Endothelial cell (in vitro differentiated cells): Measurements from ENCODE around the gene DNAAF5.

GRCh38 chr7:89331-89711 is 103.0 kb upstream of the FAM20C start:
- PRO-cap = no peak

- PRO-cap = no peak
Measured at GRCh38 chr7:187047-187713, 5.2 kb upstream of the FAM20C start.

DNA sequence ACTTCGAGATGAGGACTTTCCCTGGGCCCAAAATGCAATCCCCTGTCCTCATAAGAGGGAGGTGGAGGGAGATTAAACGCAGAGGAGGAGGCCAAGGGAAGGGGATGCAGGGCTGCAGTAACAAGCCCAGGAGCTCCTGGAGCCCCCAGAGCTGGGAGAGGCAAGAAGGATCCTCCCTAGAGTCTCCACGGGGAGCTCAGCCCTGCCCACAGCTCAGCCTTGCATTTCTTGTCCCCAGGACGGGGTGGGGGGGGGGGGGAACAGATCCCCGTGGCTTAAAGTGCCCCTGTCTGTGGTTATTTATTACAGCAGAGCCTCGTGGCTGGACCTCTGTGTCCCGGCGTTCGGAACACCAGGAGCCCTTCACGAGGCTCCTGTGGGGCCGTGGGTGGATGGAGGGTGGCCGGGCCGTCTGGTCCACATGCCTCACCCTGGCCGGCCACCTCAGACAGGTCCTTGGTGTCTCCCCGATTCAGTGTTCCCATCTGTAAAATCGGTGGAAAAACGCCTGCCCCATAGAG is 37.8 kb downstream of the FAM20C start:
- PRO-cap = no peak

DNA sequence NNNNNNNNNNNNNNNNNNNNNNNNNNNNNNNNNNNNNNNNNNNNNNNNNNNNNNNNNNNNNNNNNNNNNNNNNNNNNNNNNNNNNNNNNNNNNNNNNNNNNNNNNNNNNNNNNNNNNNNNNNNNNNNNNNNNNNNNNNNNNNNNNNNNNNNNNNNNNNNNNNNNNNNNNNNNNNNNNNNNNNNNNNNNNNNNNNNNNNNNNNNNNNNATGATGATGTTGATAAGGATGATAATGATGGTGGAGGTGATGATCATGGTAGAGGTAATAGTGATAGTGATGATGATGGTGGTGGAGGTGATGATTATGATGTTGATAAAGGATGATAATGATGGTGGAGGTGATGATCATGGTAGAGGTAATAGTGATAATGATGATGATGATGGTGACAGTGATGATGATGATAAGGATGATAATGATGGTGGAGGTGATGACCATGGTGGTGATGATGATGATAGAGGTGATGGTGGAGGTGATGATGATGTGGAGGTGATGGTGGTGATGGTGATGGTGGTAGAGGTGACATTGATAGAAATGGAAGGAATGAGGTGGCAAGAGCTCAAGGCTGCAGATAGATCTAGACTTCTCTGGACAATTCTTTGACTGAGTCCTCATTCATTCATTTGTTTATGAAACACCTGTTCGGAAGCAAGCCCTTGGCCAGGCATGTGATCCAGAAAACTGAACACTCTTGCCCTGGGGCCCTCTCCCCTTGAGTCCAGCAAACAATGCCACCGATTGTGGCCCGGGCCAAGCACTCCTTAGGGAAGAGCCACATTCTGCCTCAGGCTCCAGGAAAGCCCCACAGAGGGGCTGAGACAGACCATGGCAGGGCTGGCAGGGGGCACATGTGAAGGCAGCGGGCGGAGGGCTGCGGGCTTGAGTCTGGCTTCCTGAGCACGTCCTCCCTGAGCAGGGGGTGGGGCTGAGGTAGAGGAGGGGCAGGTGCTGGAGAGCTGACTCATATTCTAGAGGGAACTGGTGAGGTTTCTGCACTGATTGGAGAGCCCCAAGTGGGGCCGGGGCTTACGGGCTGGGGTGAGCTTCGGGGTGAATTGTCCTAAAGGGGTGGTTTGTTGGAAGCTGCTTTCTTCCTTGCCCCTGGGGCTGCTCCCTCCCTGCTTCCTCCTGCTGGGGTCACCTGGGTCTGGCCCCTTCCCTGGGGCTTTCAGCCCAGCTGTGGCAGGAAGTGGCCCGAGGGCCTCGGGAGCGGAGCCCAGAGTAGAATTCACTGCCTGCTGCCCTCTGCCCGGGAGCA is 48.1 kb downstream of the FAM20C start:
- PRO-cap = no peak

- PRO-cap = no peak
Measured at GRCh38 chr7:256238-257294, 33.4 kb upstream of the FOXL3 start.

DNA sequence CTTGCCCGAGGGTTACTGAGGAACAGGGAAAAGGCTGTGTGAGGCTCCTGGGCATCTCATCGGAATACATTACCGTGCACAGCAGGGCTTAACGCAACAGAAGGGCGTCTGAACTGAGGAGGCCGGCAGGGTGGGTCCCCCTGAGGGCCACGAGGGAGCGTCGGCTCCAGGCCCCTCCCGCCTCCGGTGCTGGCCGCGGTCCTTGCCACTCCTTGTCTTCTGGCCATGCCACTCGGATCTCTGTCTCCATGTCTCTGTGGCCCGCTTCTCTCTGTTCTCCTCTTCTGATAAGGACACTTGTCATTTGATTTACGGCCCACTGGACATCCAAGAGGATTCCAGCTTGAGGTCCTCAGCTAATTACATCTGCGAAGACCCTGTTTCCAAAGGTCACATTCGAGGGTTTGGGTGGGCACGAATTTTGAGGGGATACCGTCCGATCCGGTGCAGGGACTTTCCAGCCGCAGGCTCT is 50.7 kb downstream of the FOXL3 start:
- PRO-cap = no peak

DNA sequence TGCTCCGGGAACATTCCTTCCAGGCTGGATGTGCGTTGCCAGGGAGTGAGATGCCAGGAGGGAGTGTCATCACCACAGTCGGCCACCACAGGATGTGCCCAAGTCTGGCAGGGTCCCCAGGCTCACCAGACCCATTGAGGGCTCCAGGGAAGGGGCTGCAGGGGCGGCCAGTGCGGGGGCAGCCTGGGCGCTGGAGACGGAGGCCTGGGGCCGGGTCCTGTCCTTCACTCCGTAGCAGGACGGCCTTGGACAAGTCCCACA is 63.9 kb downstream of the FOXL3 start:
- PRO-cap = no peak

DNA sequence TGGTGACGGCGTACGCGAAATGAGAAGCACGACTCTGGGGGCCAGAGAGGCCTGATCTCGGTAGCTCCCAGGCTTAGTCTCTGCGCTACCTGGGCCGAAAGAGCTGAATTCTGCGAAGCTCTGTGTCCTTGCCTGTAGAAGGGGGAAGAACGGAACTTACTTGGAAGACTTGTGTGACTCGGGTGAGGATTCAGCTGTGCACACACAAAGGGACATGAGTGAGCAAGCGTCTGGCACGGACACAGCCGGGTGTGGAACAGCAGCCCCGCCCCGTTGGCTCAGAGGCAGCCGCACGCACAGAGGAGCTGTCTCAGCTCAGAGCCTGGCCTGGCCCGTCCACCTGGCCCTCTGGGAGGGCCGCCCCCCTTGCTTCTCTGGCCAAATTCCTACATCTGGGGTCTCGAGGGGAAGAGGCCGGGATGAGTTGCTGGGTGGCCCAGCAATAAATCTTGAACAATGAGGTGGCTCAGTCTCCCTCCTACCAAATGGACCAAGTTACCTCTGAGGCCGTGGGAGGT is 83.9 kb downstream of the PDGFA start:
- PRO-cap = no peak

- PRO-cap = no peak
Measured at GRCh38 chr7:500761-501398, 18.8 kb downstream of the PDGFA start.

- PRO-cap = no peak
Measured at GRCh38 chr7:503549-504179, 16.0 kb downstream of the PDGFA start.

- PRO-cap = no peak
Measured at GRCh38 chr7:523319-523766, 3.7 kb upstream of the PDGFA start.

DNA sequence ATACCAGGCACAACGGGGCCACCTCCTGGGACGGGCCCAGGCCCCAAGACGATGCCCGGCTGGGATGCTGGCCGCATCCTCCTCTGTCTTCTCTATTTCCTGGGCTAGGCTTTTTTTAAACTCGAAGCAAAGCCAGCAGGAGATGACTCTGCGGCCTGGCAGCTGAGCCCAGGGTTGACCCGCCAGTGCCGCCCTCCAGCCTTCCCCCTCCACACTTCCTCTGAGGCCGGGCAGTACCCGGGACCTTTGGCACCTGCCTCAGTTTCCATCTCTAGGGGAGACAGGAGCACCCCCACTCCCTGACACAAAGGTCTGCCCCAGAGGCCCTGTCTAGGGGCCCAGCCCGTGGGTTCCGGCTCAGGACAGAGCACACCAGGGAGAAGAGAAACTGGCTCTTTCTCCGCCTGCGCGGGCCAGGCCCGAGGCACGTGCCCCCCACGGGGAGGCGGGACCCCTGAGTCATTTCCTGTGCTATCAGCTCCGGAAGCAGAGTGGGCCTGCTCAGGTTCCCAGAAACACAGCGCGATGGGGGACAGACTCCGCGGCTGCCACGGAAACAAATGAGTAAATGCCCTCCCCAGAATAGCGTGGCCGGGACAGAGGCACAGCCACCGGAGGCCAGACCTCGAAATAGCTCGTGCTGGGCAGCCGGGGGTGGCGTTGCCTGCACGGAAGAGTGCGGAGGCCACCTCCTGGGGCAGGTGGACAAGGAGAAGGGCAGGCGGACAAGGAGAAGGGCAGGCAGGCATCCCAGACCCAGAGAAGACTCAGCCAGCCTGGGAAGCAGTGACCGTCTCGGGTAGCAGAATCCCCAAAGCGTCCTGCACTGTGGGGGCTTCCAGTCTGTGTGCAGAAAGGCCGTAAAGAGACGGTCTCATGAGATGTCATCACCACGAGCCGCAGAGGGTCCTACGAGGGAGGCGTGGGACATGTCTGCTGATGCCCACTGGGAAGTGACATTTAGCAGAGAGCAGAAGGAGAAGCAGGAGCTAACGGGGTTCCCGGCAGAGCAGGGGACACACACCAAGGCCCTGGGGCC is 84.8 kb upstream of the PDGFA start:
- PRO-cap = no peak

- PRO-cap = no peak
Measured at GRCh38 chr7:644804-645419, 81.6 kb upstream of the DNAAF5 start.

DNA sequence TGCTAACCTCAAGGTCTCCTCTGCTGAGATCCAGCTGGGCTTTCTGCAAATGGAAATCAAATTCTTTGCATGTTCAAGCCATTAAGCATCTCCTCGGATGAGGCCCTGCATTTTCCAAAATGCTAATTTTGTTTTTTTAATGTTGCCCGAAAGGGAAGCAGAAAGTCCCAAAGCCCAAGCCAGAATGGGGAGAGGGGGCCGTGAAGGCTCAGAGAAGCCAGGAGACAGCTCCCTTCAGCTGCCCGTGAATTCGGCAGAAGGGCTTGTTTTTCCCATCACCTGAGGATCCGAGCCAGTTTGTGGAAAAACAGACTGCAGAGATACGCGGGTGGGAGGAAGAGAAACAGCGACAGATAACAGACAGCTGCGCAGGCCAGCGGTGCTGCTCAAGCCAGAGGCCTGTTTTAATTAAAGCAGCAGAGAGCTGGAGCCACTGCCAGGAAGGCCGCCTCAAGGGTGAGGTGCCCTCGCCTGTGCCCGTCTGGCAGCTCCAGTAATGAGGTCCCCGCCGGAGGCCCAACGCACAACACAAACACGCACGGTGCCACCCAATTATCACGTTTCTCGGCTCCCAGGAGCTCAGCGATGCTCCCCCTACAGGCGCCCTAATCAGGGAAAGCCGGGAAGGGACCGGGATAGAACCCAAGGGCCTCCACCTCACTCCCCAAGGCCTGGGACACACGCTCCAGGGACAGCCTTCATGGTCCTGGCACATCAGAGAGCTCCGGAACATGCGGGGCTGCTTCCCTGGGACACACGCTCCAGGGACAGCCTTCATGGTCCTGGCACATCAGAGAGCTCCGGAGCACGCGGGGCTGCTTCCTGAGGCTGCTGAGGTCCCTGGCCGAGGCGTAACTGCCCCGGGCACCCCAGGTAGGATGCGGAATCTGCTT is 60.7 kb upstream of the DNAAF5 start:
- PRO-cap = no peak

DNA sequence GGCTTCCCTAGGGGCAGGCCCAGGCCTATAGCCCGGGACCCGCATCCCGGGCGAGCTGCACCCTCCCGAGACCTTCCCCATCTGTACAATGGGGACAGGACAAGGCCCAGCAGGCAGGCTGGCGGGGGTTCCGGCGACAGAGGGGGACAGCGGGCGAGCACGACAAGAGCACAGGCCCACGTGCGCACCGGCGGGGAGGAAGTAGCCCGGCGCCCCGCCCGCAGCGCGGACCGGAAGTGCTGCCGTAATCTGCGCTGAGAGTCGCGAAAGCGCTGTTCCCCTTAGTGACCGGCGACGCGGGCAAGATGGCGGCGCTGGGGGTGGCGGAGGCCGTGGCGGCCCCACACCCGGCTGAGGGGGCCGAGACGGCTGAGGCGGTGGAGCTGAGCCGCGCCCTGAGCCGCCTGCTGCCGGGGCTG is at the start of gene DNAAF5:
TSS of gene DNAAF5 (plus strand) at position 284 of the 419 bp plus-strand sequence.
- PRO-cap = bidirectional peak, plus-strand start at position 284 of the sequence, minus-strand start at position 203 of the sequence

DNA sequence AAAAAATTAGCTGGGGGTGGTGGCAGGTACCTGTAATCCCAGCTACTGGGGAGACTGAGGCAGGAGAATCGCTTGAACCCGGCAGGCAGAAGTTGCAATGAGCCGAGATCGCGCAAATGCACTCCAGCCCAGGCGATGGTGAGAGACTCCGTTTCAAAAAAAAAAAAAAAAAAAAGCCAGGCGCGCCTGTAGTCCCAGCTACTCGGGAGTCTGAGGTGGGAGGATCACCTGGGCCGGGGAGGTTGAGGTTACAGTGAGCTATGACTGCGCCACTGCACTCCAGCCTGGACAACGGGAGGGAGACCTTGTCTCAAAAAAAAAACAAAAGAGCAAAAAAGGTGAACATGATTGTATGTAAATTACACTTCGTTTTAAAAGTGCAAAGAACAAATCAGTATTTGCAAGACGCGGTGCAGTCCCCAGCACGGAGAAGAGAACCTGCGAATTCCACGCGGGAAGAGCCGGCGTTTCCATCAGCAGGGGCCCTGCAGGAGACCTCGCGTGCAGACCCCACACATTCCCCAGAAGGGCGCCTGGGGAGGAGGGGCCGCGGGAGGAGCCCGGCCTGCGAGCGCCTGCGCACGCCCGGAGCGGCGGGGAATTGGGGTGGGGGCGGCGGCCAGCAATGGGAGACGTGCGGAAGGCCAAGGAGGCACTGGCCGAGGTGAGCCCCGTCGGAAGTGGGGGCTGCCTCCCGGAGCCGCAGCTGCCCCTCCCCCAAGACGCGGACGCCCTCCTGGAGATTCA is 16.8 kb upstream of the SUN1 start:
- PRO-cap = bidirectional peak, plus-strand start at position 628 of the sequence, minus-strand start at position 603 of the sequence

DNA sequence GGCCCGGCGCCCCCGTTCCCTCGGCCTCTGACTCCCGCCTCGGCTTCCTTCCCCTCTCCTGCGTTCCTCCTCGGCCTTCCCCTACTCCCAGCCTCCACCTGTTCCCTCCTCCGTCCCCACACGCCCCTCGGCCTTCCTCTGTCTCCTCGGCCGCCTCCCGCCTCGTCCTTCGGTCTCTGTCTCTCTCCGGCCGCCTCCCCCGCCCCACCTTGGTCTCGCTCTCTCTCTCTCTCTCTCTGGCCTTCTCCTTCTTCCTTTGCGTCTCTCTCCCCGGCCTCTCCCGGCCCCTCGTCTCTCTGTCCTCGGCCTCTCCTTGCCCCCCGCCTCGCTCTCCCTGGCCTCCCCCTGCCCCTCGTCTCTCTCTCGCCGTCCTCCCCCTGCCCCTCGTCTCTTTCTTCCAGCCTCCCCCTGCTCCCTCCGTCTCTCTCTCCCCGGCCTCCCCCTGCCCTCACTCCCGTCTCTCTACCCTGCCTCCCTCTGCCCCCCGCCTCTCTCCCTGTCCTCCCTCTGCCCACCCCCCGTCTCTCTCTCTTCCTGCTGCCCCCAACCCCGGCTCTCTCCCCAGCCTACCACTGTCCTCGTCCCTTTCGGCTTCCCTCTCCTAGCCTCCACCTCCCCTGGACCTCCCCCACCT is 748 bp downstream of the GET4 start:
- PRO-cap = no peak

- PRO-cap = no peak
Measured at GRCh38 chr7:881122-881930, 5.0 kb downstream of the GET4 start.

DNA sequence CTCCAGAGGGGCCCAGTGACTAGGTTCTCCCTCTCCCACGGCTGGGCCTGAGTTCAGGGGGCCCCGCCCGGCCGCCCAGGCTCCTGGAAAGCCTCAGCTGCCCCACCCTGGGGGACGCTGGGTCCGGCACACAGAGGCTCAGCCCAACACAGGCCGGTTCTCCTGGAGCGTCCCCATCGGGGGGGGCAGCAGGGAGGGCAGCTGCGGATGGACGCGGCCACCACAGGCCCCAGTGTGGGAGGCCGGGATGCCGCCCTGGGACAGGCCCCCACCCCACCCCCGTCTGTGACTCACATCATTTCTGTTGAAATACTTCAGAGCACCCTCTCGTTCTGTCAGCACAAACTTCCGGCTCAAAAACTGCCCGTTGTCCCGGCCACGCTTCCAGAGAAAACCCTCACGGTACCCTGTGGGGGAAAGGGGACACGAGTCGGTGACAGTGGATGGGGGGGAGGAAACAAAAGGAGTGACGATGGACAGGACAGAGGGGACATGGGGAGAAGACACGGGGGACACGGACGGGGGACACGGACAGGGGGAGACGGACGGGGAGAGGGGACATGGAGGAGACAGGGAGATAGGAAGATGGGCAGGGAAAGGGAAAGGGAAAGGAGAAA is 28.5 kb downstream of the GET4 start:
- PRO-cap = no peak

- PRO-cap = no peak
Measured at GRCh38 chr7:919782-920389, 34.6 kb downstream of the ADAP1 start.